ENCODE measurements around the gene NET1.

- PRO-cap, result no peak
- RAMPAGE, long total RNA, 3 experiments, result no peak in any of the 3 experiments
These were observed 21.6 kb upstream of the AKR1C1 start for GRCh38 chr10:4941397-4942149.

DNA sequence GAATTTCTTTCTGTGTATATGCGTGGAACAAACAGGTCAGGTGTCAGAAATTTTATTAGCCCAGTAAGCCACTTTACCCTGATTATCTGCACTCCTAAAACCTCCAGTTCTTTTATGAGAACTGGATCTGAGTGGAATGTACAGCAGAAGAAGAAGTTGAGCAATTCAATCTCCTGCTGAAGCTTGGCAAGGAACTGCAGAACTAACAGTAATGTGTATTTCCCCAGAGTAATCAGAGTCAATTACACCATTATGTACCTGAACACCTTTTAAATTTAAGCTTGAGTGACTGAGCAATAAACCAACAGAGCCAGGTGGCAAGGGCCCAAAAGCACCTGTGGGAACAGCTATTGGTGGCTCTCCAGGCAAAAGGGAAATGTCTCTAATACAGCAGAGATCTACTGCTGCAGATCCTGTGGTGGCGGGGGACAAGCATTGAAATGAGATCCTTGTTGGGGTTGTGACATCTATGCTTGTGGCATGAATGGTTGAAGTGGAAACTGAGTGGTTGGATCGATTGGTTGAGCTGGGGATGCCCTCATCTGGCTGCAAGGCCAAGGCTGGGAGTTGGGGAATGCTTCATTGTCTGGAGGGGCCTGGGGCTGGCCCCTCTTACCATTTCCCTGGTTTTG, 40.1 kb upstream of the AKR1C2 start:
- PRO-cap, result no peak
- RAMPAGE, long total RNA, 3 experiments, result no peak in any of the 3 experiments

GRCh38 chr10:5283182-5283963, 81.4 kb upstream of the UCN3 start:
- PRO-cap, result no peak
- RAMPAGE, long total RNA, 3 experiments, result no peak in any of the 3 experiments

DNA sequence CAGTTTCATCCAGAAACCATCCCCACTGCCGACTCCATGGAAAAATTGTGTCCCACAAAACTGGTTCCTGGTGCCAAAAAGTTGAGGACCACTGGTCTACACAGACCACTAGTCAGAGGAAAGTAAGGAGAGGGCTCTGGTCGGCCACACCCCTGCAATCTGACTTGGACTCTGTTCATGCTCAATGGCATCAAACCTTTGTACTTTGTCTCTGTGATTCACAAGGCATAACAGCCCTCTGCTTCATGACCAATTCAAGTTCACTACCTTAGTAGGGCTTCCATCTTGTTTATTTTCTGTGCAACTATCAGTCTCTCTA, 1.8 kb downstream of the TUBAL3 start:
- PRO-cap, result no peak
- RAMPAGE, long total RNA, 3 experiments, result no peak in any of the 3 experiments

GRCh38 chr10:5412105-5412932, at the start of gene NET1:
Gene NET1 (plus strand): TSS chr10:5412557.
- PRO-cap, result bidirectional peak, plus-strand start at chr10:5412557, minus-strand start at chr10:5412472
- RAMPAGE, long total RNA, 3 experiments, result start-site peak on the plus strand in 3 of 3 experiments, at chr10:5412569-5412695 at its widest, 16 to 115 reads per replicate

GRCh38 chr10:5448698-5449782, 36.7 kb downstream of the NET1 start:
- PRO-cap, result no peak
- RAMPAGE, long total RNA, 3 experiments, result no peak in any of the 3 experiments

- PRO-cap, result no peak
- RAMPAGE, long total RNA, 3 experiments, result no peak in any of the 3 experiments
These were observed 39.1 kb downstream of the NET1 start for GRCh38 chr10:5451293-5451965.

GRCh38 chr10:5496276-5497139, 2.9 kb downstream of the CALML5 start:
- PRO-cap, result no peak
- RAMPAGE, long total RNA, 3 experiments, result no peak in any of the 3 experiments

DNA sequence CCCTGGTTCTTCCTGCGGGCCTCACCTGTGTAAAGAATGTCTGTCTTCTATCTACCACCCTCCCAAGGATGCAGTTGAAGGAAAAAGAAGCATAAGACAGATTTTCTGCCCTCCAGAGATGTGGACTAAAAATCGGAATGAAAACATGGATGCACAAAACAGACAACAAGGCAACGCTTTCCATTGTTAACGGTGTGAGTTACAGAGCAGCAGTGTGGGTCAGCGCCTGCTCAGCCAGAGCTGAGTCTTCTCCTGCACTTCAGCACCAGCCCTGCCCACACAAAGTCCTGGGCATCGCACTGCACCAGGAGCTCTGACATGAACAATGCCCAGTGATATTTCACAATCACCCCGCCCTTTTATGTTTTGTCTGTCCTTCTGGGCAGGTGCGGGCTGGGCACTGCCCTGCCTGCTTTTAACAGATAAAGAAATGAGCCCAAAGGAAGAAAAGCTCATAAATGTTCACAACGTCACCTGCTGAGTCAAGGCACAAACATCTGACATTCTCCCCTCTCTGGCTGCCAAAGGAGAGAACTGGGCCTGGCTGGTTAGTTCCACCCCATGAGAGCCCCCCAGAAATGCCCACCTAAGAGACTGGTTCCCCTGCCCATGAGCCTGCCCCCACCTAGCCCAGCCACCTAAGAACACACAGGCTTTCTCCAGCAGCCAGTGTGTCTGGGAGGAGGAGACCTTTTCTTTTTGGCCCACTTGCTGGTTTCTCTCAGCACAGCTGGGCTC, 22.1 kb downstream of the CALML3 start:
- PRO-cap, result no peak
- RAMPAGE, long total RNA, 3 experiments, result no peak in any of the 3 experiments

GRCh38 chr10:5582959-5583347, 58.2 kb downstream of the CALML3 start:
- PRO-cap, result no peak
- RAMPAGE, long total RNA, 3 experiments, result no peak in any of the 3 experiments

DNA sequence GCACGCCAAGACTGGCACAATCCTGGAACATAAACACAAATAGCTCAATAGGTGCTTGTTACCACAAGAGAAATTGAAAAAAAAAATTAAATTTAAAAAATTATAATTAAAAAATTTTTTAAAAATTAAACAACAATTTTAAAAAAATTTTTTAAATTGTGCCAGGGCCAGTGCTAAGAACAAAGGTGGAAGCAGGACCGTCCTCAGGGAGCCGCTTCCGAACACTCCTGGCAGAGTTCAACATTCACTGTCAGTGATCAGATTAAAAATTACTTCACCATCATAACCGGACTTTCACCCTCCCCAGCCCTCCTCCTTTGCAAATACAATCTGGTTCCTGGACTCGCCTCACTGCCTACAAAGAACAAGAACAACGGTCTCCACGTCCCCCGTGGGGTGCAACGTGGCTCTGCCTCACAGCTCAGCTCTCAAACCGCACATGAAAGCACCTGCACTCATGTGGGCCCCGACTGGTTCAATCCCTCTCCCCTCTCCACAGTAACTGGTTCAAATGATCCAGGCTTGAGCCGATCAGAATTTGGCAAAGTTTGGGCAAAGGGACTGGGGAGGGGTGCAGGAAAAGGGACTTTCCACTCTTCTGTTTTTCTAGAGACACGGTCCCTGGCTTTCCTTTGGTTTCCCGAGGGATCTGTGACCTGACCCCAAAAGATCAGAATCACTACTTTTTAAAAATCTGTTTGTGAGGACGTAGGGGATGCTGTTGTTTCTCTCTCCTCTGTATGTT, 21.1 kb downstream of the ASB13 start:
- PRO-cap, result no peak
- RAMPAGE, long total RNA, 3 experiments, result no peak in any of the 3 experiments

- PRO-cap, result no peak
- RAMPAGE, long total RNA, 3 experiments, result no peak in any of the 3 experiments
These were observed 1.0 kb downstream of the ASB13 start for GRCh38 chr10:5665376-5665753.

DNA sequence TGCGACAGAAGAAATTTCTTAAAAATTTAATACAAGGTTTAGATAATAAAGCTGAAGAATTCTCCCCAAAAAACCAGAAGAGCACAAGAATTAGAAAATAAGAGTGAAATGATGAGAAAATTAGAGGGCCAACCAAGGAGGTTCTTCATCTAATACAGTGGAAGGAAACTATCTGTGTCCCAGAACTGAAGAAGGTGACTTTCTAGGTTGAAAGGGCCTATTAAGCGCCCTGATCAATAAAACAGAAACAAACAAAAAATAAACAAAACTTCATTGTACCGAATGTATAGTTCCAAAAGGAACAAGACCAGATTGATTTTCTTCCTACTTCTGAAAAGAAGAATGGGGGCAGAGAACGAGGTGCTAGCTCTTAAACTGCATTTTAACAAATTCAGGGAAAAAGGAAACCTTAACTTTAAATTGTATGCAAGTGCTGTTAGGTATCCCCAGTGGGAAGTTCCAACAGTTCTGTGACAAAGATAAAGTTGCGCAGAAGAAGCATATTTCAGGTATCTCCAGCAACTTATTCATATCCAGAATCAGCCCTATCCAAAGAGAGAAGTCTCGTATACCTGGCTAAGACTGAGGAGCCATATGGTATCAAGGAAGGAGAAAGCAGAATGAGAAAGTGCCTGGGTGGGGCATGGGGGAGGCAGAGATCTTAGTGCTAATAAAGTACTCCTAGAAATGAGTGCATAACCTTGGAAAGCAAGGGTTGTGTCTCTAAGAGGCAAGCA, 12.4 kb downstream of the TASOR2 start:
- PRO-cap, result no peak
- RAMPAGE, long total RNA, 3 experiments, result no peak in any of the 3 experiments

- PRO-cap, result no peak
- RAMPAGE, long total RNA, 3 experiments, result start-site peak on the plus strand in 1 of 3 experiments, at chr10:5735240-5735695 at its widest, 26 reads per replicate
These were observed 50.7 kb downstream of the TASOR2 start for GRCh38 chr10:5735203-5735787.

DNA sequence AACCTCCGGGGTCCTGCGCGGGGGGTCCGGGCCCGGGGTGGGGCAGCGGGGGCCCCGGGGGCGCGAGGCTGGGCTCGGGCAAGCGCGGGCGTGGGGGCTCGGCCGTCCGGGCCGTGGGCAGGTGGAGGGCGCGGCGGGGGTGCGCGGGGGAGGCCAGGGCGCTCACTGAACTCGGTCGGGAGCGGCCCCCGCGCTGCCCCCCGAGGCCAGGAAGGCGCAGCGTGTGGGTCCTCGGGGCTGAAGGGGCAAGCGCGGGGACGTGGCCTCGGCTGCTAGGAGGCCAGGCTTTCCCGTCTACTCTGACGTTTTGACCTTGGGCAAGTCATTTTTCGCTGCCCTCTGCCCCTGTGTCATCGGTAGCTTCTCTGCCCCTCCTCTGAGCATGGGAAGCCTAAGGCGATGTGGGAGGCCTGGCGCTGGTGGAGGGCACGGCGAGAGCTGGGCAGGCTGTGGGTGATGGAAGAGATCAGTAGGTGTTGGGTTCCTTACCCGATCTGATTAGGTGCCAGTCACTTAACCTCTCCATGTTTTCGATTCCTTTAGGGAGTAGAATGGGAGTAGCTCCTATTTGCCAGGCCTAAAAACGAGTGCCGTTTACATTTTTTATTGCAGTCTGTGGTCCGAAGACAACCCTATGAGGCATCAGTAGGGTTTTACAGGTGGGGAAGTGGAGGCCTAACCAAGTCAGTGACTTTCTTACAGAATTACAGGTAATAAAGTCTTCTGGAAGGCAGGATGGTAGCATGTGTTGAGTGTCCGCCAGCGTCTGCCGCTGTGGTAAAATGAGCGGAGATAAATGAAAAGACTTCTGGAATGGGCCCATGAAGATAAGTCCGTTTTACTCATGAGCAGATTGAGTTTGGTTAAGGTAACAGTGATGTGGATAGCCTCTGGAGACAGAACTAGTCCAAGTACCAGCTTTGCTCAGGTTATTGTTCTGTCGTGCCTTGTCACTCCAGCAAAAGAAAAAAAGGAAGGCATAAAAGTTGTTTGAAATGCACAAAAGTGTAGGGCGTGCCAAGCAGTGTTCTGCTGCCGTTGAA, 685 bp downstream of the FBH1 start:
- PRO-cap, result no peak
- RAMPAGE, long total RNA, 3 experiments, result start-site peak on the plus strand in 1 of 3 experiments, centred at position 259 of the sequence, 10 reads per replicate

- PRO-cap, result no peak
- RAMPAGE, long total RNA, 3 experiments, result start-site peak on the plus strand in 1 of 3 experiments, at chr10:5917183-5917649 at its widest, 8 to 9 reads per replicate
These were observed 27.2 kb downstream of the FBH1 start for GRCh38 chr10:5917199-5917734.

GRCh38 chr10:5975944-5976539, 1.3 kb downstream of the IL15RA start:
- PRO-cap, result unidirectional peak, plus-strand start at chr10:5976204
- RAMPAGE, long total RNA, 3 experiments, result no peak in any of the 3 experiments

GRCh38 chr10:5987744-5988211, 10.4 kb upstream of the IL15RA start:
- PRO-cap, result no peak
- RAMPAGE, long total RNA, 3 experiments, result no peak in any of the 3 experiments

- PRO-cap, result no peak
- RAMPAGE, long total RNA, 3 experiments, result no peak in any of the 3 experiments
These were observed 36.0 kb downstream of the RBM17 start for GRCh38 chr10:6124768-6125335.

- PRO-cap, result no peak
- RAMPAGE, long total RNA, 3 experiments, result start-site peak on the plus strand in 1 of 3 experiments, at chr10:6153323-6153530 at its widest, 13 reads per replicate
These were observed 49.5 kb upstream of the PFKFB3 start for GRCh38 chr10:6153138-6153704.

Data from tibial nerve (tissue), 3 donors.